ENCODE data around the genes TMEM87A, ZNF106, TMEM62, MAP1A, PPIP5K1 and ELL3.

DNA sequence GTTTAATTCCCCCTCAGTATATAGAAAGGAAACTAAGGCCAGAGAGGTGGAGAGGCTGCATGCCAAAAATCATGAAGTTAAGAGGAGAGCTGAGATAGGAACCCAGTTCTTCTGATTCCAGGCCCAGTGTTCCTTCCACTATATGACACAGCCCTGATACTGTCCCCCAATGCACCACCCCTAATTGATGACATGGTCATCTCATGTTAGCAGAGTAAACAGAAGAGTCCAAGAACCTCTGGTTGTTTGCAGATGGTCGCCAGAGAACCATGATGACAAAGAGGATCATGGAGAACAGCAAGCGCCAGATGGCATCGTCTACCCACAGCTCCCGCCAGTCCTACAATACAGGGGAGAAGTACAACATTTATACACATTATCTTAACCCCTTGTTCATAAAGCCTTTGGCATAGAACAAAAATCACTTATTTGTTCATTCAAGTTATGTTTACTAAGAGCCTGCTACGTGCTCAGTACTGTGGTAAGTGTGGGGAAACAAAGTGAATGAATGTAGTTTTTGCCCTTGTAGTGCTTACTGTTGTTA, 18.5 kb upstream of the VPS39 start:
- PRO-cap, result no peak

DNA sequence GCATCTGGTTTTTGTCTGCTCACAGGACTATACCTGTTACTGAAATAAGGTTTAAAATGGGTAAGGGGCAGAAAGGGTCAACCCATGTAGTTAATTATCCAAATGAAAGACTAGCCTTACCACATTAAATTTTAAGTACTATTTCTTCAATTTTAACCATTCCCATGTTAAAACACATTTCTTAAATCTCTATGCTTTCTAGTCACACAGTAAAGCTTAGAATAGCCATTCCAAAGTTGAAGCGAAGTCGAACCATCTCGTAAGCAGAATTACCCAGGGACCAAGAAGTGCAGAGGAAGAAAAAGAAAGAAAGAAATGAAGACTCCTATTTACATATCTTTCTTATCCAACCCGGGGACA, 465 bp upstream of the GANC start:
- PRO-cap, result no peak

DNA sequence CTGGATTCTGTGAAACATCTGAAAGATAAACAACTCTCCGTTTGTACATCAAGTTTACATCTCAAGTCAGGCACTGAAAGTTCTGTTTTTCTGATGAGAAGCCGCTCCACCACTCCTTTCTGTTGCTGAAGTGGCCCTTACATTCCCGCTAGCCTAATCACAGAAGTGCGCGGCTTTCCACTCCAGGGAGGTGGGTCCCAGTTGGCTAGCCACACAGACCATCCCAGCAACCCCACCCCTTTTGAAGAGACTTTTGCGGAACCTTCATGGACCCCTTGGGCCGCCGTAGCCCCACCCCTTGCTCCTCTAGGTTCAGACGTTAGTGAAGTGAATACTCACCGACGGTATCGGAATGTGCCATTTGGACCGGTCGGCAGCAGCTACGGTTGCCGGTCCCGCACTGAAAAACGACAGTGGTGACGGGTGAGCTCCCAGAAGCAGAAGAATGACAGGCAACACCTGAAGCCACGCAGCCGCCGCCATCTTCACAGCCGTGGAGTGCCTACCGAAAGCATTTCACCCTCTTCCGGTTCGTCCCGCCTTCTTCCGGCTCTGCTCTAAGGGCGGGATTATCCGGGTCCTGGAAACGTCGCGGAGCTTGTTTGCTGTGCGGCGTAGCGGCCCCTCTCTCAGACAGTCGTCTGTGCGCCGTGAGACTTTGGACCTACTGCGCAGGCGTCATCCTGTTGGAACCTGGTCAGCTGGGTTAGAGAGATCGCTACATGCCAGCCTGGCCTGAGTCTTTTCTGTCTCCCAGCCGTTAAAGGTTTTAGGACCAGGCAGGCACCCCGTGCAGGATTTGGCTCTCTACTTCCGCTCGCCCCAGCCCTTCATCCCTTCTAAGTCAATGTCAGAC, at the start of gene TMEM87A:
Gene TMEM87A, minus strand, starts transcription at position 518 of the 856 bp plus-strand sequence.
- PRO-cap, result bidirectional peak, plus-strand start at position 288 of the sequence, minus-strand start at position 155 of the sequence; bidirectional peak, plus-strand start at position 678 of the sequence, minus-strand start at position 500 of the sequence

GRCh38 chr15:42285067-42285477, 11.8 kb upstream of the TMEM87A start:
- PRO-cap, result no peak

DNA sequence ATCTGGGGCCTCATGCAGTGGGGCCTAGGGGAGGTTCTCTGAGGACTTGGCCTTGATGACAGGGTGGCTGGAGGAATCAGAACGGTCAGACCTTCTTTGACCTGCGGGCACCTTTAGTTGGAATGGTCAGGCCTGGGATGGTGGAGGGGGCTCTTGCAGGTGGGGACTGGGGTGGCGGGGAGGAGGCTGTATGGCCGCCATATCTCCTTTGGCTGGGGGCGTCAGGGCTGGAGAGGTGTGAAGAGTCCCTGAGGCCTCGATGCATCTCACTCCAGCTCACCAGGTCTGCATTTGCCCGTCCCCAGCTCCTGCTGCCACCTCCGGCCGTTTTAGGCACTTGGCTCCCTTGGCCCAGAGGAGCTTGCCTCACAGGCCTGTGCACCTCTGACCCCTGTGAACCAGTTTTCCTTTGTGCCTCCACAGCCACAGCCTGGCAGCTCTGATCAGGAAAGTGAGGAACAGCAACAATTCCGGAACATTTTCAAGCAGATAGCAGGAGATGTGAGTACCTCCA, 49.6 kb downstream of the CAPN3 start:
- PRO-cap, result no peak

DNA sequence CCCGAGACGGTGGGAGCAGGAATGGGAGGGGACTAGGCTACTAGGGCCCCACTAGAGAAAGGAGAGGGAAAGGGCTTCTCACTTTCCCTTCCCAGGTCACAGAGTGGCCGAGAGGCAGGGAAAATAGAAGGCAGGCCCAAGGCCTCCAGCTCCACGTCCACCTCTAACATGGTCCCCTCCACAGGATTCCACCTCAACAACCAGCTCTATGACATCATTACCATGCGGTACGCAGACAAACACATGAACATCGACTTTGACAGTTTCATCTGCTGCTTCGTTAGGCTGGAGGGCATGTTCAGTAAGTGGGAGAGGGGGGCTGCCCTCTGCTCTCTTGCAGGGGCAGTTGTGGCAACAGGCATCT, 51.4 kb downstream of the CAPN3 start:
- PRO-cap, result no peak

DNA sequence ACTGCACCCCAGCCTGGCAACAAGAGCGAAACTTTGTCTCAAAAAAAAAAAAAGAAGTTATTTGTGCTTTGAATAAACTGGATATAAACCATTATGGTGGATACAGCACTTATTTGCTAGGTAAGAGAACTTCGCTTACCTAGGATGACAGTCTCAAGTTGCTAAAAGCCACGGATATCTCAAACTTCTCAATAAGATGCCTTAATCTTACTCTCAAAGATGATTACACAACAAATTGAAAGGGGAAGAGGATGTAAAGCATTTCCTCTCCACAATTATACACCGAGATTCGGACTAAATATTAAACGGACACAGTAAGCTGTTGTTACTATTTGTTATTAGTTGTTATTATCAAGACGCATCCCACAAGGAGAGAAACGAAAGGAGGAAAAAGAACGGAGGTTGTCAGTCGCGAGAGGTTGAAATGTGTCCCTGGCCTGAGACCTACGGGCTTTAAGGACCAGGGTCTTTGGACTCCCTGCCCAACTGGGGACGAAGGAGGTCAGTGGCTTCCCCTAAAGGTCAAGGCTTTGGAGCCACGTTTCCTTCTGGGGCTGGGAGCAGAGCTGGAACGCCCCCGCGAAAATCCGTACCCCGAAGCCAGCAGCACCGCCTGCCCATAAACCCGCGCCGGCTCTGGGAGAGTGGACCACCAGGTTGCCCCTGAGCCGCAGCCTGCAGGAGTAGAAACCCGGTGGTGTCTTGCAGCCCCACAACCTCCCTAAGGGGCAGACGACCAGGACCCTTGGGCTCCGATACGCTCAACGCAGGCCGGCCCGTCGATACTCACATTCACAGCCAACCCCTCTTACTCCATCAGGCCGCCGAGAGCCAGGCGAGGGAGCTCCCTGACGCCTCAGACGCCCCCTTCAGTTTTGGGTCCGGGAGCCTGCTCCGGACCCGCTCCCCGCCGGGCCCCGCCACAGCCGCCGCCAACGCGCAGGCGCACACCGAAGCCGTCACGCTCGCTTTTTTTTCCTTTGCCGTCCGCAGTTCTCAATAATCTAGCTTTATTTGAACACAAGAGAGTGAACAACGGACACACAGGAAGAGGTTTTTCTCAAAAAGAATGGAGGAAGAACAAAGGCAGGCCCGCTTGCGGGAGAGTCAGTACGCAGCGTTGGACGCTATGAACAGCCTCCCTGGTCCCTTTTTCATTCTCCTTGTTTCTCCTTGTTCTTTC, at the start of gene ZNF106:
Gene ZNF106, minus strand, starts transcription at position 952 of the 1,183 bp plus-strand sequence.
- PRO-cap, result bidirectional peak, plus-strand start at position 620 of the sequence, minus-strand start at position 488 of the sequence; bidirectional peak, plus-strand start at position 1,063 of the sequence, minus-strand start at position 934 of the sequence

GRCh38 chr15:42581209-42581966, 6.0 kb downstream of the STARD9 start:
- PRO-cap, result bidirectional peak, plus-strand start at chr15:42581669, minus-strand start at chr15:42581473

- PRO-cap, result no peak
Observed at GRCh38 chr15:42724946-42725913, 11.7 kb downstream of the CDAN1 start.

DNA sequence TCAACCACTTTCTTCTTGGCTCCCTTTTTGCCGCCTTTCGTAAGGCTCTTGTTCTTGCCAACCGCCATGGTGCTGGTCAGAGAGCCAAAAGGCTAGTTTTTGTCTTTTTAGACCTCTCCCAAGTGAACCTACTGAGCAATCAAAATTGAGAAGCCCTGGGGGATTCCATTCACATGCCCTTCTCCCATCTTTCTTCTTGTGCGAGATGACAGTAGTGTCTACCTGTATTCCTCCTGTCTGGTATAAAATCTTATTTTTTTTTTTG, 10.5 kb upstream of the UBR1 start:
- PRO-cap, result no peak

DNA sequence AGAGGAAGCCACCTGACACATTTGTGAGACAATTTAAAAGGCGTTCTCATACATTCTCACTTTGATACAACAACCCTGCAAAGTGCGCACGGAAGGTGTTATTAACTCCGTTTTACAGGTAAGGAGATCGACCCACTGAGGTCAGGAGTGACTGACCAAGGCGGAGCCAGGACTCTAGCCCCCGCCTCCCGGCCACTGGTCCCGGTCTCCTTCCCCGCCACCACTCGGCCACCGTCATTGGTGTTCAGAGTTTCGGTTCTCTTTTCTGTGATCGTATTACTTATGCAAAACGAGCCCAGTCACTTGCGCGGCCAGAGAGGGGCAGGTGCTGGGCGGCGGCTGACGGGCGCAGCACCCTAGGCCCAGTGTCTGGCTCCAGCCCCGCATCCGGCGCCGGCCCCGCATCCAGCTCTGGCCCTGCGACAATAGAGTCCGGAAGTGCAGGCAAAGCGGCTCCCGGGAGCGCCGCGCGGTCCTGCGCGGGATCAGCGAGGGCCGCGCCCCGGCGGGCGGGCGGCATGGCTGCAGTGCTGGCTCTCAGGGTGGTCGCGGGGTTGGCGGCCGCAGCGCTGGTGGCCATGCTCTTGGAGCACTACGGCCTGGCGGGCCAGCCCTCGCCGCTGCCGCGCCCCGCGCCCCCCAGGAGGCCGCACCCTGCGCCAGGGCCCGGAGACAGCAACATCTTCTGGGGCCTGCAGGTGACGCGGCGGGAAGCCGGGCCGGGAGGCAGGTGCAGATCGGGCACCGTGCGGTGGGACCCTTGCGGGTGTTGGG, at the start of gene TMEM62:
Gene TMEM62, plus strand, starts transcription at position 302 of the 774 bp plus-strand sequence.
- PRO-cap, result bidirectional peak, plus-strand start at position 302 of the sequence, minus-strand start at position 427 of the sequence

DNA sequence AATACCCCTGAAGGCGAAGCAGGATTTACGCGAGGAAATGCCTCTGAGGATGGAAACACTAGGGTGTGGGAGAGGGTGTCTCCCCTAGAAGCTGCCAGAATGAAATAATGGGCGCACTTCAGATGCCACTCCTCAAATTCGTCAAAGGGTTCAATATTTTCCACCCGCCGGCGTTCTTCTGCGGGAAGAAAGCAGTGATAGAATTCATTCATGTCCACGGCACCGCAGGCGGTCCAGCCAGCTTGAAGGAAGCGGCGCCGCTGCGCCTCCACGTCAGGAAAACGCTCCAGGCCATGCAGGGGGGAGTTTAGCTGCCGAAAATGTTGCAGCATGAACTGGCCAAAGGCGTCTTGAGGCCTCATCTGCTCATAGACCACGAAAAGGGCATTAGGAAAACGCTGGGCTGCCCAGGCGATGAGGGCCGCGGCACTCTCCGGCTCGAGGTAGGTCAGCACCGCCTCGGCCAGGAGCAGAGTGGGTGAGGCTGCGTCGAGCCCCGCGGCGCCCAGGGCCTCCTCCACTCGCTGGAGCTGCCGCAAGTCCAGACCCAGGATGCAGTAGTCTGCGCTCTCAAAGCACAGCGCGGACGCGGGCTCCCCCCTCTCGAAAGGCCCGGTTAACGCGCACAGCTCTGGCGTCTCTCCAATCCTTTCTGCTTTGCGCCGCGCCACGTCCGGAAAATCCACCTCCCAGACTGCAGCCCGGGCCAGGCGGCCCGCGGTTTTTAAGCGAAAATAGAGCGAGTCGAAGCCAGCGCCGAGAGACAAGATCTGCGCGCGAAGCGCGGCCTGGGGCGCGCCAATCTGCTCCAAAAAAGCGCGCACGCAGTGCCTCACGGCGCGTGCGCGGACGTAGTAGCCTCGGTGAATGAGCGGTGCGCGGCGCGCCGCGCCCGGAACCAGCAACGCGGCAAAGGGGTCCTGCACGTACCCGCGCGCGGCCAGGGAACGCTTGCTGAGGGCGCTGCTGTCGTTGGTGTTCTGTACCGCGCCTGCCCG, 606 bp downstream of the LCMT2 start:
- PRO-cap, result bidirectional peak, plus-strand start at position 203 of the sequence, minus-strand start at position 105 of the sequence; bidirectional peak, plus-strand start at position 912 of the sequence, minus-strand start at position 698 of the sequence

GRCh38 chr15:43370154-43370854, 539 bp downstream of the ZSCAN29 start:
- PRO-cap, result unidirectional peak, plus-strand start at chr15:43370524

DNA sequence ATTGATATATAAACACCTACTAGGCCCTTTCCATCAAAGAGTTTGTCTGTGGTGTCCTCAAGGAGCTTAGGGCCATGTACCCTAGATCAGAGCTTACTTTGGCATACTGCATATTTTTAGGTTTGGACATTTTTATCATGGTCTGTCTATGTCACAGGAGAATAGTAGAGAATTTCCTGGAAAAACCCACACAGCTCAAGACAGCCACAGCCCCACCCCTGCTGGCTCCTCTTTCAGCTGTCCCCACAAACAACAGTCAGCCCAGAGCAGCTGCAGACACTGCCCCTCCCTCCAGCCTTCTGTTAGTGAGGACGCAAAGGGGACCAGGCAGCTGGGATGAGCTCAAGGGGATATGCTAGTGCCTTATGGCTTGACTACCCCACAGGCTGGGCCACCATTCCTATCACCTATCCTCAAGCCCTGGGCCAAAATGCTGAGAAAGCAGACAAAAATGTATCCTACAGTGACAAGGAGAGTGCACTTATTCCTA, 3.2 kb upstream of the MAP1A start:
- PRO-cap, result no peak

GRCh38 chr15:43516668-43517726, at the start of gene MAP1A:
TSS of gene MAP1A (plus strand) at chr15:43517608.
- PRO-cap, result no peak

DNA sequence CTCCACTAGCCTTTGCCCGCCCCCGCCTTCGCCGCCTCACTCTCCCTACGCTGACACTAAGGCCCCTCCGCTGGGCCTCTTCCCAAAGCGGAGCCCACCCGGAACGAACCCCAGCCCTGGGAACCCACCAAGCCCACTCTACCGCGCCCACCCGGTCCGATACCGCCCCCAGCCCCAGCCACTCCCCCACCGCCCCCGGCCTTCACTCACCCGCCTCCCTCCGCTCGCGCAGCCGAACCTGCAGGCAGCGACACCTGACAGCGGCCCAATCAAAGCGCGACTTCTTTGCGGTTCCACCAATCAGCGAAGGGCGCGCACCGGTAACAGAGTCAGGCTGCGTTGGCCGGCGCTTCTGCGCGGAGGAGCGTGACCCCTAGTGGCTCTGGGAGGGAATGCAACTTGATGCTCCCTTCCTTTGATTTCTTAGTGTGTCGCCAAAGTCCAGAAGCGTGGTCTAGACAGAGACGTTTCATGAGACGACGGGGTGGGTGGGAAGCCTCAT, at the start of gene PPIP5K1:
Gene PPIP5K1, minus strand, starts transcription at position 247 of the 502 bp plus-strand sequence.
- PRO-cap, result no peak

DNA sequence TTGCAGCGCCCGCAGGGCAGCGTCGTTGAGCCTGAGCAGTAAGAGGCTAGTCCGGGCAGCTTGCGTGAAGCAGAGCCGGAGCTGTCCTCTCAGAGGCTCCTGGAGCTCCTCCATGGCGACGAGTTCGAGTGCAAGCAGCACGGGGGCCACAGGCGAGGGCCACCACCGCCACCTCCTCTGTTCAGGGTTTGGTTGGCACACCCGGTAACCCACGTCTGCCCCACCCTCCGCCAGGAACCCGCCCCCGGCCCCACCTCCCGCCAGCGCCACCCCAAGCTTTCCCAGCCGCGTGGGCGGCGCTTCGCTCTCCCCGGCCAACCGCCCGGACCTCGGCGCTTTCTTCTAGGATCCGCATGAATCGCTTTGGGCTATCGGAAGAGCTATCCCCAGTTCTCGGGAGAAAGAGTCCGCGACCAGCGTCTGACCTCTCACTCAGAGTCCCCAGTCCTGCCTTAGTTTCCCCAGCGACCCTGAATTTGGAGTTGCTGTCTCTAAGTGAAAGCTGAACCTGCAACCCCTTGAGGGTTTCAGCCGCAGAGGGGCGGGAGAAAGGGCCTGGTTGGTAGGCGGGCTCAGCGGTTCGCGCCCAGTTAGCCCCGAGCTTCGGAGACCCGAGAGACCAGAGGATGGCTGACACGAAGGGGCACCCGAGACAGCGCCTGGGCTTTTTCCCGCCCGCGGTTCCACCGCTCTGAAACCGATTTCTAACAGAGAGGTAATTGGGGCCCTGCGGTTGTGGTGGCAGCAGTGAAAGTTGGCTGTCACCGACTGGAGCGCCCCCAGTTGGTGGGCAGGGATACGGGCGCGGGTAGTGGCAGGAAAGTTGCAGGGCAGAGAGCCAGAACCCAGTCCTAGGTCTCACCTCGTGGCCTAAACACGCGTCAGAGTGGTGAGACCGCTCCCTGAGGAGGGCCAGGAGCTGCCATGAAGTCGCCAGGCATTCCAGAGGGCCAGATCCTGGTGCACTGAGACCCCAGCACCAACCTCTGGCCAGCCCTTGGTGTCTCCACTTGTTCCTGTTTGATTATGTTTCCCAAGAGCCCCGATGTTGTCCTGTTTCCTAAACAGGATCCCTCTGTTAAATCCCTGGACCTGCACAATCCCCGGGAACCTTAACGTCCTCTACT, at the start of gene ELL3:
Gene ELL3, minus strand, starts transcription at position 179 of the 1,127 bp plus-strand sequence.
- PRO-cap, result bidirectional peak, plus-strand start at position 389 of the sequence, minus-strand start at position 179 of the sequence; bidirectional peak, plus-strand start at position 884 of the sequence, minus-strand start at position 693 of the sequence

- PRO-cap, result unidirectional peak, minus-strand start at chr15:43876273
Observed at GRCh38 chr15:43875942-43876631, 49.3 kb downstream of the WDR76 start.

DNA sequence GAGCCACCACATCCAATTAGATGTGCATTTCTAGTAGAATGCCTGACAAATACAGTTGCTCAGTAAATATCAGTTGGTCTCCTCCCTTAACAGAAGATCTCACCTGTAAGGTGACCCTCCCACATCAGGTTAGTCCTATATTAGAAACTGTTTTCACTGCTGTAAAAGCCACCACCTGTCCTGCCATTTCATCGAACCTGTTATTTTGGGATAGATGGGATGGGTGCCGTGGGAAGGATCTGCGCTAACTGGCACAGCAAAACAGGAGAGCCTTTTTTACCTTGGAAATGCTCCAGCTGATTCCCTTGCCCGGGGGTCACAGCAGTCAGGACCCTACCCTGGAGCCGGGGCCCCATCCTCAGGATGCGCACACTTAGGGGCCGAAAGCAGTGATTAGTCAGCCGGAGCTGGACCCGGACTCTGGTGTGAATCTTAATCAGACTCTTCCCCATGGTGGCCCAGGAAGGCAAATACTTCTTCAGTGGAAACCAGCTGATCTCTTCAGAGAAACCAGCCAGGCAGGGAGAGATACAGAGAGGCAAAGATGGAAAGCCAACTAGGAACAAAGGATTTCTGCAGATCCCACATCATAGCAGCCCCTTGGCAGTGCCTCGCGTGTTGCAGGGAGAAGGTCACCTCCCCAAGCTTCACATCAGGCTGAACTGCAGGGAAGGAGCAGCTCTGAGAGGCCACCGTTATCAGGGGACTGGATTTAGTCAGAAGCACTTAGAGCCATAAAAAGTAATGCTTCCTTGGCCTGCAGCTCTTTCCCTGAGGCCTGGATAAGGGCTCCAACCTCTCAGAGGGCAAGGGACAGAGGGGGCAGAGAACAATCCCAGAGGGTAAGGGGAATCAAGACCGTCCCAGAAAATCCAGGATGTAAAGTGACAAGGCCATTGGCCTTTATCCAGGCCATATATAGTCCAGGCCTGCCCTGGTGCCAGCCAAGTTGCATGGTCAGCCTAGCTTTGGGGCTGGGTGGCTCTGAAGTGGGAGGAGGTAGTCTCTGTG, 52.7 kb downstream of the WDR76 start:
- PRO-cap, result no peak

DNA sequence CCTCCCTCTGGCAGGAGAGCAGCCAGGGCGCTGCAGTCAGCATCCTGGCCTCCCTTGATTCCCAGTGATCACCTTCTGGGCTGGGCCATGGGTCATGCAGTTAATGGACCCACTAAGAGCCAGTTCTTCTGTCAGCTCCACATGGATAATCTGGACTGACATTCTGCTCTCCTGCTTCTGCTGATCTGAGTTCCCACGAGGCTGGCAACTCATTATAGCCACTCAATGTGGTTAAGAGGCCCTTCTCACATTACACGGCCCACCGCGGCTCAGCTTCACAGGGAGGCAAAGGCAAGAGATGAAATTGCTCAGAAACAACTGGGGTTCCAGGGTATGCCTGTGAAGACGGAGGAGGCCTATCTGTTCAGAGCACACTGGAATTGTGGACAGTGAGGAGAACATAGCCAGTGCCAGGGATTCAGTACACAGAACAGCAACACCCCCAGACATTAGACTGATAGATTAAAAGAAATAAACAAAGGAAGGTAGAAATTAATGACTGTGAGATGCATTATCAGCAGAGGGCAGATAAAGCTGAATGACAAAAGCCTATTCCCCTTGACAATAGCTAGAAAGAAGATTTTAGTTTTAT, 94.1 kb downstream of the WDR76 start:
- PRO-cap, result no peak